A375 (cell line): ENCODE measurements around a stretch of chr15.

- RAMPAGE, long total RNA = no peak
These were observed 55.8 kb downstream of the CGNL1 start for GRCh38 chr15:57432012-57432693.

DNA sequence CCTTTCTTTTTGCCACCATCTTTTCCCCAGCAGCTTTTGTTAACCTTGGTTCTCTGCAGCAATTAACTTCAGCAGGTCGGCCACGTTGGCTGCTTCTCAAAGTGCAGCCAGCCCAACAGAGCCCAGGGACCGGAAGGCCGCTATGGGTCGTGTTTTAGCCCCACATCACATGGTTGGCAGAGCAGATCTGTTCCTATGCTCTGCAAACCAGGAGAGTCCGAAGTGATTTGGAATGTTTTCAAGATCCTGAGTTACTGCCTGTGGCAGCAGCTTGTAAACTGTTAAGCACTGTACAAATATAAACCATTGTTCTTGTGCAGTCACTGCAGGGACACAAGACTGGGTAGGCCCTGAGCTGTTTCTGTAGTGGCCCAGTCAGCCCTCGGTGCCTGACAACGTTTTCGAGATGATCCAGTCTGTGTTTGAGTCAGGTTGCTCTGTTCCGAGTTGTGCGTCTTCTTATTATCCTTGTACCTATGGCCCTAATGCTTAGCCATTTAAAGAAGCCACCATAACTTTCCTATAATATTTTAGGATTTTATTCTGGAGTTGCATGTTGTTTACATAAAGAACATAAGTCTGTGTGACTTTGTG, 69.5 kb upstream of the MYZAP start:
- RAMPAGE, long total RNA = no peak

DNA sequence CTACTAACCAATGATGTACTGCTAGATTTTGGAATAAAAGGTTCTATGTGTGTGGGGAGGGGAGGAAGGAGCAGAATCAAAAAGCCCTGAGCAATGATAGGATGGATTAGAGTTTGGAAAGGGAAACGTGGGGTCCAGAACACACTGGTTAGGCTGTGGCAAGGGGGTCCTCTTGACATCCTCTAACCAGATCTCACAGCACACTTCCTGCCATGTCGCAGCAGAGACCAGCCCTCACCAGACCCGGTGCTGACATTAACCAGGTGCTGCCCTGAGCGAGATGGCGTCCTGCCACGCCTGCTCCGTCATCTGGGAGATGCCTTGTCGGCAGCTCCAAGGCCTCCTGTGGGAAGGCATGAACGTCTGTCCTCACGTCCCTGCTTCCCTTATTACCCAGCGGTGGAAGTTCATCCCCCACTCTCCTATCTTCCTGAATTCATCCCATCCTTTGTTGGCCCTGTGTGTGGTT, 29.5 kb upstream of the MYZAP start:
- RAMPAGE, long total RNA = no peak

DNA sequence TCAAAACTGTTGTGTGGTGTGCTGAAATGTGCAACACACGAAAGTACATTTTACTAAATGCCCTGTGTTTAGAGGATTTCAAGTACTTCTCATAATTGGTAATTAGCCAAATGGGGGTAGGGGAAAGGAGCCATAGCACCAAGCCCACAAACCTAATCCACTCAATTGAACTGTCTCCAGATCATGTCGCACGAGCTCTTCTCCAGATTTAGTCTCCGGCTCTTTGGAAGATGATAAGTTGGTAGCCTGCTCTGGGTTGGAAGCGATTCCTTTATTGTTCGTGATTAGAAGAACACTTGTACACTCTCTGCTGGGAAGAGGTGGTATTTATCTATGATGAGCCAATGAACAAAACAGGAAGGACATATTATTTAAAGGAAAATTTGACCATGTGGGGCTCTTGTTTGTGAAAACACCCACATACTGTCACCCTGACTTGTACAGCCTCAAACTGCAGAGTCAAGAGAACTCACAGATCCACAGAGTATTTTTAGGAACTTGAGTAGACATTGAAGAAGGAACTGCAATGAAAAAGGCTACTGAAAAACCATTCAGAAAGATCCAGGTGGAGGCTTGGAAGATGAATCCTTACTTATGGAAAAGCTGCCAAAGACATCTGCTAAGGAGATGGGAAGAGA, 54.4 kb downstream of the MYZAP start:
- RAMPAGE, long total RNA = no peak

GRCh38 chr15:57914288-57915129, 151.0 kb downstream of the ALDH1A2 start:
- RAMPAGE, long total RNA = no peak

GRCh38 chr15:58139363-58139617, 1.1 kb downstream of the AQP9 start:
- RAMPAGE, long total RNA = no peak

- RAMPAGE, long total RNA = no peak
These were observed 41.5 kb downstream of the AQP9 start for GRCh38 chr15:58179631-58180221.

DNA sequence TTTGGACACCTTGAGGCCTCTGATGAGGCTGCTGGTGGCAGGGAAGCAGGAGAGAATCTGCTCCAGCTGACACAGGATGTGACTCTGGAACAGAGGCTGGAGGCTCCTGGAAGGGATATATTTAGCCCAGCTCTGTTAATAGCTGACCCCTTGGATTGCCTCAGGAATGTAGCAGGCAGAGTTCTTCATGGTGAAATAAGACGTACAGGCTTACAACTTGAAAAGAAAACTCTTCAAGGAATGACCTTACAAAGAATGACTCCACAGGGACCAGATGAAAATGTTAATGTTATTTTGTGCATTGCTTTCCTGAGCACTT, 90.5 kb downstream of the AQP9 start:
- RAMPAGE, long total RNA = no peak

DNA sequence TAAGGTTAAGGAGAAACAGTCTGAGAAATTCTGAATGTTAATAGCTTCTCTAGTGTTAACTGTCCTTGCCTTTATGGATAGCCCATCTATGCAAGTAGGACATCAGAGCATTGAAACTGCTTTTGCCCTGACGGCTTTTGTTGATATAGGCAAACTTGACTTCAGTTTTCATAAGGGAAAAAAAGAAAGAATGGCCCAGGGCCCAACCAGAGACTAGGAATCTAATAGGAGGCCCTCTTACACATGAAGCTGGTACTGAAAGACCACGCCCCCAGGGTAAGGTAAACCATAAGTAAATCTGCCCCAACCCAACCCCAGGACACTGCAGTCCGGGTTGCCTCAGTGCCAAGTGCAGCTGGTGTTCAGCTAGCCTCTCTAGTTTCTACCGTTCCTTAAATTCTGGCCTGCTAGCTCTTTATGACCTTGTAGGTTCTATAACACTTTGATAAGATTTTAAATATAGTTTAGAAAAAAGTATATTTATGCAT, 136.7 kb downstream of the AQP9 start:
- RAMPAGE, long total RNA = no peak

GRCh38 chr15:58332973-58333428, 98.8 kb upstream of the LIPC start:
- RAMPAGE, long total RNA = no peak

- RAMPAGE, long total RNA = no peak
These were observed 73.9 kb upstream of the LIPC start for GRCh38 chr15:58357691-58358513.

- RAMPAGE, long total RNA = no peak
These were observed 734 bp upstream of the LIPC start for GRCh38 chr15:58431055-58431458.

DNA sequence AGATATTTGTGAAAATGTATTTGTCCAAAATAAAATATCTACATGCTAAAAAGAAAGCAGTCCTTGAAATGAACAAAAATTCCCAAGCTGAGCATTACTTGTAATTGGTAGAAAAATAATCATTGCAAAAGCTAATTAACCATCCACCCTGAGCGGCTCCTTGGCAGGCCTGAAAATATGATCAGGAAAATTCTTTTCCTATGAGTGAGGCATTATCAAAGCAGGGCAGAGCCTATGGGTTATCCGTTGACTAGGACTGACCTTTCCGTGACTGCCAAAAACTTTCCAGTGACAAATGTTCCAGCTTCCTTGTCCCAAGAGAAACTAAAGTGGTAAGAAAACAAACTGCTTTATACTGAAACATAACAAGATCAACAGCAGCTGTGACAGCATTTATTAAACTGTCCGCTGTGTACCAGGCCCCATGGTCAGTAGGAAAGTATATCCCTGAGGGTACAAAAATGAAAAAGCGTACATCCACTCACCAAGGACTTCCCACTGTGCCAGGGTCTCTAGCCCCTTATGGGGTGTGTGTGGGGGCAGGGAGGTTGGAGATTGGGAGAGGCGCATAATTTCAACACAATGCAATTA, 8.4 kb downstream of the LIPC start:
- RAMPAGE, long total RNA = no peak

GRCh38 chr15:58462426-58463113, 30.8 kb downstream of the LIPC start:
- RAMPAGE, long total RNA = no peak

- RAMPAGE, long total RNA = no peak
These were observed 53.4 kb downstream of the LIPC start for GRCh38 chr15:58485136-58485582.

DNA sequence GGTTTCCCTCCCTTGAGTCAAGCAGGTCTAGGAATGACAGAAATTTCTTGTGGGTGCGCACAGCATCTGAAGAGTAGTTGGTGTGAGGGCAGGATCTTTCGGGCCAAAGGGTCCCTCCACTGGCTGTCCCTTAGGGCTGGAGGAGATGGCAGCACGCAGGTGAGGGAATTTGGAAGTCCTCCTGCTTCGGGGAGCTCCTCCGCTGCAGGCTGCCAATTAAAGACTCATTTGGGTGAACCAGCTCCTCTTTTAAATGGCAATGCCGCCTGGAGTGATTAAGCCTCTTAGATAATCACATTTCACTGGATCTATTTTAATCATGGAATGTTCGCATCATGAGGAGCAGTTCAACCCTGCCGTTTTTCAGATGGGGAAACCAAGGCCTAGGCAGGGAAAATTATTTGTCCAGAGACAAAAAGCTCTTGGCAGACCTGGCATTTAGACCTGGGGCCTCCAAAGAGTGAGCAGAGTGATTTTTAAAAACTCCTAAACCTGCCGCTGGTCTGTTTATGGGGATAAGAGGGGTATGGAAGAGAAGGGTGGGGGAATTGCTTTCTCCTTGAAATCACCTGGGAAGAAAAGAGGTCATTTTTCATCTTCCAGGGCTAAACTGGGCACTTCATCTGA, 118.0 kb downstream of the LIPC start:
- RAMPAGE, long total RNA = no peak

DNA sequence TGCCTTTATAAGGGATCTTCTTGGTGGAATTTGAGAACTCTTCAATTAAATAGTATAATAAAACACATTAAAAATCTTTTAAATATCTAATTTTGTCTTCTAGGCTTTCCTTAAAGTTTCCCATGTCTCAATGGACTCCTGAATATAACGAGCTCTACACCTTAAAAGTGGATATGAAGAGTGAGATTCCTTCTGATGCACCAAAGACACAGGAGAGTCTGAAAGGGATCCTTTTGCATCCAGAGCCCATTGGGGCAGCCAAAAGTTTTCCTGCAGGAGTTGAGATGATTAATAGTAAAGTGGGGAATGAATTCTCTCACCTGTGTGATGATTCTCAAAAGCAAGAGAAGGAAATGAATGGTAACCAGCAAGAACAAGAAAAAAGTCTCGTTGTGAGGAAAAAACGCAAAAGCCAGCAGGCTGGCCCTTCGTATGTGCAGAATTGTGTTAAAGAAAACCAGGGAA, 43.3 kb downstream of the RNF111 start:
- RAMPAGE, long total RNA = no peak

GRCh38 chr15:59199921-59200617, 6.6 kb upstream of the LDHAL6B start:
- RAMPAGE, long total RNA = no peak

- RAMPAGE, long total RNA = no peak
These were observed 29.8 kb downstream of the LDHAL6B start for GRCh38 chr15:59236542-59236822.

- RAMPAGE, long total RNA = no peak
These were observed 78.1 kb downstream of the MYO1E start for GRCh38 chr15:59294274-59295349.